Hair follicle dermal papilla cell (primary cell): ENCODE data around the gene ARID4A.

DNA sequence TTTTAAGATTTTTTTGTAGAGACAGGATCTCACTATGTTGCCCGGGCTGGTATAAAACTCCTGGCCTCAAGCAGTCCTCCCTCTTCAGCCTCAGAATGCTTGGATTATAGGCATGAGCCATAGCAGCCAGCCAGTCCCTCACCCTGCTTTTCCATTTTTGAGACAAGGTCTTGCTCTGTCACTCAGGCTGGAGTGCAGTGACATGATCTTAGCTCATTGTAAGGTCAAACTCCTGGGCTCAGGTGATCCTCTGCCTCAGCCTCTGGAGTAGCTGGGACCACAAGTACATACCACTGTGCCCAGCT is 33.1 kb downstream of the FBXO34 start:
- CAGE, long polyA plus RNA = no peak

GRCh38 chr14:55349414-55349997 is 62.1 kb downstream of the ATG14 start:
- CAGE, long polyA plus RNA = no peak

GRCh38 chr14:55350354-55351144 is 61.1 kb downstream of the ATG14 start:
- CAGE, long polyA plus RNA = no peak

DNA sequence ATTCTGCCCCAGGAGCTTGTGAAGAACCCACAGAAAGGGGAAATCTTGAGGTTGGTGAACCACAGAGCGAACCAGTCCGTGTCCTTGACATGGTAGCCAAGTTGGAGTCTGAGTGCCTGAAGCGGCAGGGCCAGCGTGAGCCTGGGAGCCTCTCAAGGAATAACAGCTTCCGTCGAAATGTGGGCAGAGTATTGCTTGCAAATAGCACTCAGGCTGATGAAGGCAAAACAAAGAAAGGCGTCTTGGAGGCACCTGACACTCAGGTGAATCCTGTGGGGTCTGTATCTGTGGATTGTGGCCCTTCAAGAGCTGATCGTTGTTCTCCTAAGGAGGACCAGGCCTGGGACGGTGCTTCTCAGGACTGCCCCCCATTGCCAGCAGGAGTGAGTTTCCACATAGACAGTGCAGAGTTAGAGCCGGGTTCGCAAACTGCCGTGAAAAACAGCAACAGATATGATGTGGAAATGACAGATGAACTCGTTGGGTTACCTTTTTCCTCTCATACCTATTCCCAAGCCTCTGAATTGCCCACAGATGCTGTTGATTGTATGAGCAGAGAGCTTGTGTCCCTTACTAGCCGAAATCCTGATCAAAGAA is 60.4 kb downstream of the ATG14 start:
- CAGE, long polyA plus RNA = no peak

DNA sequence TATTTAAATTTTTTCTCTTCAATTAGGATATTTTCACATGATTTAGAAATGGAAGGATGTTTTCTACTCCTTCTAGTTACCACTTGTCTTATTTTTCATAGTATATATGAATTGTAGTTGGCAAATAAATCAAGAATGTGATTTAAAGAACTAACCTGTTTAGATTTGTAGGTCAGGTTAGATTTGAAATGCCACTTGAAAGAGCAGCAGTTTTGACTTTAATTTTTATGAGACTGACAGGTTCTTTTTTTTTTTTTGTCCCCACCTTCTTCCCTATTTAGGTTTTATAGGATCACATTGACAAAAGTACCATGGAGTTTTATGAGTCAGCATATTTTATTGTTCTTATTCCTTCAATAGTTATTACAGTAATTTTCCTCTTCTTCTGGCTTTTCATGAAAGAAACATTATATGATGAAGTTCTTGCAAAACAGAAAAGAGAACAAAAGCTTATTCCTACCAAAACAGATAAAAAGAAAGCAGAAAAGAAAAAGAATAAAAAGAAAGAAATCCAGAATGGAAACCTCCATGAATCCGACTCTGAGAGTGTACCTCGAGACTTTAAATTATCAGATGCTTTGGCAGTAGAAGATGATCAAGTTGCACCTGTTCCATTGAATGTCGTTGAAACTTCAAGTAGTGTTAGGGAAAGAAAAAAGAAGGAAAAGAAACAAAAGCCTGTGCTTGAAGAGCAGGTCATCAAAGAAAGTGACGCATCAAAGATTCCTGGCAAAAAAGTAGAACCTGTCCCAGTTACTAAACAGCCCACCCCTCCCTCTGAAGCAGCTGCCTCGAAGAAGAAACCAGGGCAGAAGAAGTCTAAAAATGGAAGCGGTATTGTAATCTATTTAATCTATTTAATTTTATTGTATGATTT is 32.0 kb downstream of the KTN1 start:
- CAGE, long polyA plus RNA = no peak

DNA sequence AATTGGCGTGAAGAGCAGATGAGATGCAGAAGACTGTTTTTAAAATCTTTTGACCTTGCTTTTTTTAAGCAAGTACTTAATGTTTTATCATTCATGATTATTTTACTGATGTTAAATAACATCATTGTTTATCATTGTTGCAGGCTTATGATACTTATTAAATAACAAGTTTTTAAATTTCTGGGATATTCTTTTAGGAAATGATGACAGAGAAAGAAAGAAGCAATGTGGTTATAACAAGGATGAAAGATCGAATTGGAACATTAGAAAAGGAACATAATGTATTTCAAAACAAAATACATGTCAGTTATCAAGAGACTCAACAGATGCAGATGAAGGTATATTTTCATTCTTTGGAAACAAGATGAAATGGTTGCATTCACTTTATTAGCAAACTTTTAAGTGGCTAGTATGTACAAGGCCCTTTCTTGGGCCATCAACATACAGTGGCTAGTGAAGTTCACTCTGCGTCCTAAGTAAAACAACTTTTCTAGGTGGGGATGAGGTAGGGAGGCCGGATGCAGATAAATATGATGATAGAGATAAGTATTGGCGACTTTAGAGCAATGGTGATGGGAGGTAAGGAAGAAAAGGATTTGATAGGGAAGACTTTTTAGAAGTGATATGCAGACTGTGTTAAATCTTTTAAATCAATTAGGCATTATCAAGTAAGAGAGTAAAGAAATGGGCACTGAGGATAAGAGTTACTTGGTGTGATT is 49.9 kb downstream of the KTN1 start:
- CAGE, long polyA plus RNA = no peak

- CAGE, long polyA plus RNA = no peak
These were observed 117.4 kb downstream of the KTN1 start for GRCh38 chr14:55697416-55697855.

- CAGE, long polyA plus RNA = no peak
These were observed 113.2 kb upstream of the PELI2 start for GRCh38 chr14:56004691-56005681.

DNA sequence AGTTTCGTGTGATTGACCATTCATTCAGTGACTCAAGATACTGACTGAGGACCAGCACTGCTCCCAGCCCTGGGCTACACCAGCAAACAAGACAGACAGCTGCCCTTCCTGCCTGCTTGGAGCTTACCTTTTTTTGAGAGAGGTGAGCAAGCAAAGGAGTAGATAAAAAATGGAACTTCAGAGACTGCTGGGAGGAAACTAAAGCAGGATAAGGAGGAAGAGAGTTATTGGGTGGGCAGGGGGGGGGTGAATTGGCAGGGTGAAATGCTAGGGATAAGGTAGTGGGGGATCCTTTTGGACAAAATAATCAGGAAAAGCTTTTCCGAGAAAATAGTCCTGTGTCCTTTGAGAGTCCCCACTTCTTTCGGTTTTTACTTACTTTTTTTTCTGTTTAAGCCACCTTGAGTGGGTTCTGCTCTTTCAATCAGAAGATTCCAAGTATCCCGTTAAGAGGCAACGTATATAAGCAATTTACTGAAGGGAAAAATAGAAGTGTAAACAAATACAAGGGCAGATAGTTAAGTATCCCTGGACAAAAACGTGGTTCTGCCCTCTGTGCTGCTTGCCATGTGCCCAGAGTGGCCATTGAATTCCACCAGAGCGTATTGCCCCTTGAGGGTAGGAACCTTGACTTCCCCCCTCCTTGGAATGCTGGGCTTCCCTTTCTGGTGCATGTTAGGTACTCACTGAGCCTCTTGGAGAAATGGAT is 7.1 kb downstream of the PELI2 start:
- CAGE, long polyA plus RNA = no peak

DNA sequence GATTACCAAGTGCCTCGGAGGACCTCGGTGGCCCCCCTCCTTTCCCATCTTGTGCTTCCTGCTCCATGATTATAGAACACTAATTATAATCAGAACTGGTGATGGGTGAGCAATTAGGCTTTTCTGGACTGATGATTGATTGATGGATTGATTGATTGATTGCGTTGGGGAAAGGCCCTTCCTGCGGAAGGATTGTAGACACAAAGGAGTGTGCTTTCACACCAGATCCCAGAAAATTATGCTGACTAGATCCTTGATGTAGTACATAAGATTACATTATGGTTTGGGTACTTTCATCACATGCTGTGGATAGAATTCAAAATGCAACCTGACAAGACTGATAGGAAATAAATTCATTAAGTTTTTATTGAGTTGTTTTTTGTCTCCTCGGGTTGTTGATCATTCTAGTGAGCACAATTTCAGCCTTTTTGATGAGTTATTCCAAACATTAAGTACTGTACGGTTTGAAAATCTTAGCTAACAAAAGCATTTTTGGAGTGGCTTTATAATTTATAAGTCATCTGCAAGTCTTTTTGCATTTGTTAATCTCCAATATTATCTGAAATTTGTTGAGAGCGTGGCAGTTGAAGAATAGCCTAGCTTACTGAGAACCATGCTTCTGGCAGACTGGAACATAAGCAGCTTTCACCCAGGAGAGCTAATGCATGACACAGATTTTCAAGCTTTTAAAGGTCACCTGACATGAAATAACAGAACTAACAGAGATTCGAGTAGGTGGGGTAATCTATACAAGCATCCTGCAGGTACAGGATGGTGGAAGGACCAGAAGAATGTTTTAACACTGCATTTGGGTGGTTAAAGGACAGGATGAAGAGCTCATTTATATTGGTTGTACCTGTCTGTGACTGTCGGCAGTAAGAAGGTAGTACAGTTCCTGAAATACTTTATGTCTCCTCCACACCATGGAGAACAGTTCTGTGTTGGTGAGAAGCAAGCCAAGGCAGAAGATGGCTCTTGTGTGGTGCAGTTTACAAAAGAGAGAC is 8.7 kb downstream of the PELI2 start:
- CAGE, long polyA plus RNA = no peak

DNA sequence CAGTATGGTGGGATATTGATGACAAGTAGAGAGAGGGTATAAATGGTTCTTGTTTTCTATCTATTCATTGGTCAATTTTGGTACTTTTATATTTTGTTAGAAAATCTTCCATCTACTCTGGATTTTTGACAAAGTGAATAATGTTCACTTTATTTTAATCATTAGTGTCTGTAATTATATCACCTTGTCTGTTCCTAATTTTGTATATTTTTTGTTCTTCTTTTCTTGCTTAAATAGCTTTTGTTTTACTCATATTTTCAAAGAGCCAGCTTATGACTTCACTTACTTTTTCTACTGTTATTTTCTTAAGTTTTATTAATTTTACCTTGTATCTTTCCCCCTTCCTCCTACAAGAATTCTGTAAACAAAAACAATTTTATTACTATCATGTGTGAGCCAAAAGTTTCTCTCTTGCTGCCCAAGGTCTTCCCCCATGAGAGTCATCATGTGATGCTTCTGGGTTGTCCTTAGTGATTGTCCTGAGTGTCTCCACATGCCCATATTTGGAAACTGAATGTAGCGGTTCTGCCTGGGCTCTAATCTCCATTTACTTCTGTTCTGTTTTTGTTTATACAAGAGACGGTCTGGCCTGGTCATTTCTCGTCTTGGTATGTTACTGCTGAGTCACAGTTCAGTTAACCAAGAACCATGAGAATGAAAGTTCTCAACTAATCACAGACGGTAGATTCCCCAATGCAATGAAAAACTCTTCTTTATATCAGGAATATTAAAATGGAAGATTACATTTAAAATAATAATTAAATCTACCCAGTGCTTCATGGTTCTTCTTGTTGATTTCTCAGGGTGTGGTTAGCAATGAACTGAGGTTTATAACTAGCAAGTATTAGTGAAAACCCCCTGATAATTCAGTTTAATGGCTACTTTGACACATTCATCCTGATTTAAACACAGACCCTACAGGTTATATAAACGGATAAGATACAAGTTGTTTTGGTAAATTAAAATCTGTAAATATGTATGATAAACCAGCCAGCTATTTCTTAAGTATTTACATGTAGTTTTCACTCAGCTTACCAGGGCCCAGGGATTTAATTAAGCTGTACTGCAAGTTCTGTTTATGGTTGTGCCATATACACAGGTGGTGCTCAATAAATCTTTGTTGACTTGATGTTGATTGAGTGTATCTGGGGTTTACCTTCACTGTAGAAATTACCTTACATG is 80.9 kb downstream of the PELI2 start:
- CAGE, long polyA plus RNA = no peak

DNA sequence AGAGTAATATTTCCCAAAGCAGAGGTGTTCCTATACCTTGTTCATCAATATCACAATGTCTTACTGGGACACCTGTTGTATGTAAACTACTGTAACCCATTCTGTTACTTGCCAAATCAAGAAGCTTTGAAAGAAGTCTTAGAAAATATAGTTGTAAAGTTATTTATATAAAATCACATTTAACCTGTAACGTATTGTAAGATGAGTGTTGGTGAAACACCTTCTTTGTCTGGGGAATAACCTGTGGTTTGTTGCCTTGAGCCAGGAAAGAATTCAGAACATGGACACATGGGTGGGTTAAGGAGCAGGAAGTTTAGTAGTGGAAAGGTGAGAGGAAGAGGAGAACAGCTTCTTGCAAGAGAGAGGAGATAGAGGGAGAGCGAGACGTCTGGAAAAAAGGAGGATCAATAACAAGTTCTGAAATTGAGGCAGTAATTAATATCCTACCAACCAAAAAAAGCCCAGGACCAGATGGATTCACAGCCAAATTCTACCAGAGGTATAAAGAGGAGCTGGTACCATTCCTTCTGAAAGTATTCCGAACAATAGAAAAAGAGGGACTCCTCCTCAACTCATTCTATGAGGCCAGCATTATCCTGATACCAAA is 134.2 kb downstream of the PELI2 start:
- CAGE, long polyA plus RNA = no peak

DNA sequence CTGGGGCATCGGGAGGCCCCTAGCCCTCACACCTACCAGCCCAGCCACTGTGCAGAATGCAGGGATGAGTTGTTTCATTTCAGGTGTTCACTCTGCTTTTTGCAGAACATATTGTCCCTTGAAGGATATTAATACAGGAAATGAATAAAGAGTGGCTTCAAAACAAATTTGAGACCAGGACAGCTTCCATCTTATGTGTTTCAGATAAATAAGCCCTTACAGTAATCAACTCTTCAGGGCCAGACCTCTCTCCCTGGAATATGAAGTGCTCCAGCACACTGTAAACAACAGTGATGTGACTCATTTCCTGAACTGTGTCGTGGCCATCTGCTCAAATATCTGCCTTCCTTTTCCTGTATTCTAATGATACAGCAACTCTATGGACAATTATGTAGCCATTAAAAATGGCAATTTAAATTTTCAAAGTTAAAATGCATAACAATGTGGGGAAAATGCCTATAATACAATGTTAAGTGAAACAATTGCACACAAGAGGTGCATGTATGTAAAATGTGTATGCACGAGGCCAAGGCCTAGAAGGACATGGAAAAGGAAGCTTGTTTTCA is 215.4 kb downstream of the PELI2 start:
- CAGE, long polyA plus RNA = no peak

DNA sequence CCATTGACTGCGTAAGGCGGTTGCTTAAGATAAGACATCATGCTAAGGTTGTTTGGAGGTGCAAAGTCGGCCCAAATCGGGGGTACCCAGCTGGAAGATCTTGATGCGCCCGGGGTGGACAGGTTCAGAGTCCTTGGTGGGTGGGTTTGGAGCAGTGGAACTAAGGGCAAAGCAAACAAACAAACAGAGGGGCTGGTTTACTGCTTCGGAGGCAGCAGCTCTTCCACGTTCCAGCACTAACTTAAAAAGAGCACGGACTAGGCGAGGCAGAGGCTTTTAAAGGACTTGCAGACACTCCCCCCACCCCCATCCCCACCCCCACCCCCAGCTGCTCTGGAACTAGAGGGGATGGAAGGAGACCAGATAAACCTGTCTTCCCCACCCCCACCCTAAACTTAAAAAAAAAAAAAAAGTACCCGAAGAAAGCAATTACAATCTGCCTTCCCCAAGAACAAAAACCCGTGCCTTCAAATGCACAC is 4.8 kb downstream of the OTX2 start:
- CAGE, long polyA plus RNA = no peak

DNA sequence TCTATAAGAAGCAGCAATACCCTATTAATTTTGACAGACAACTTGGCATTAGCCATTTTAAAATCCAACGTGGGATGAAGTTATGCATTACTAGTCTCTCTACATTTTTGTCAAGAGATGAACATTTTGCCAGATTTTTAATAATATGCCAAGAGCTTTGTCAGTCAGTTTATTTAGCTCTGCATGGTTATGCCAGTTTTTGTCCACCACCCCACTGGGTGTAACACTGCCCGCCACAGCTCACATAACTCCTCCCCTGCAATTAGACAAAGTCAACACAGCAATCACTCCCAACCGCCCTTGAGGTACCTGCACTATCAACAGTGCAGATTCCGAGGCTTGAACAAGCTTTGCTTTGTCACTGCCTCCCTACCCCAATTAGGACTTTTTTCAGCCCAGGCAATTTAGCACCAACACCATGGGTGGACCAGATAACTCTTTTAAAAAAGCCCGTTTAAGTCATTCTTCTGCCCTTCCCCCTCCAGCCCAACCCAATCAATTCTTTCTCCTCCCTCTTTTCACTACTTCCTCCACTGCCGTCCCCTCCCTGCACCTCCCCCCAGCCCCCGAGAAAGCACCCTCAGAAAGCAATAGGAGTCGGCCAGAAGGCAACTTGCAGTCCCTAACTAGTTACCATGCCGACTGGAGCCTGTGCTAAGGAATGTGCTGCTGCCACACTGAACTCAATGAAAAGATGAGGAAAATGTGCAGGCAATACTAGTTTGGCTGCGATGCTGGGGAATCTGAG is 45.6 kb upstream of the OTX2 start:
- CAGE, long polyA plus RNA = no peak

GRCh38 chr14:58297249-58298317 is 772 bp upstream of the ARID4A start:
- CAGE, long polyA plus RNA = no peak

DNA sequence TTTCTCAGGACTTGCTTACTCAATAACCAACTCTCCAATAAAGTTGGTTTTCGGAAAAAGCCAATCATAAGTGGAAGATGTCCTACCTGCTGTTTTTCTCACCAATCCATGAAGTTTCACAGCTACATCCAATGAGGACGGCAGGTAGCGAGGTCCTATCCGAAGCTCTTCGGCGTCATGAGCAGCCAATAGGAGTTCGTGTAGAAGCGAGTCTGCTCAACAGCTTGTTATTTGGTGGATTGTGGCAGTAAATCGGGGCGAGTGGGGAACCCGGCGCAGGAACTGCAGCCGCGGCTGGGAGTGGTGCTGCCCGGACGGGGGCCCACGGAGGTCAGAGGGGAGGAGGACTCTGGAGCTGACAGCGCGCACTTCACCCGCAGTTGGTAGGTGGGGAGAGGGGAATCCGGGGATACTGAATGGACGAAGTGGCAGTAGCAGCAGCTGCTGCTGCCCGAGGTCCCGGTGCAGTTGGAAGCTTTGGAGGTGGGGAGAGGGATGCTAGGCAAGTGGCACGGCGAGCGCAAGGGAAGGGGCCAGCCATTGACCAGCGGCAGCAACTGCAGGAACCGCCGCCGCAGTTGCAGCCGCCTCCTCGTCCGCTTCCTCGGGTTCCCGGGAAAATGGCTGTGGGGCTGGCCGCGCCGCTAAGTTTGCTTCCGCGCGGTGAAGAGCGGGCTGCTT is at the start of gene ARID4A:
Gene ARID4A (plus strand): TSS at position 238 of the 681 bp plus-strand sequence.
- CAGE, long polyA plus RNA = no peak

- CAGE, long polyA plus RNA = no peak
These were observed 23.1 kb downstream of the ARID4A start for GRCh38 chr14:58321473-58321814.

DNA sequence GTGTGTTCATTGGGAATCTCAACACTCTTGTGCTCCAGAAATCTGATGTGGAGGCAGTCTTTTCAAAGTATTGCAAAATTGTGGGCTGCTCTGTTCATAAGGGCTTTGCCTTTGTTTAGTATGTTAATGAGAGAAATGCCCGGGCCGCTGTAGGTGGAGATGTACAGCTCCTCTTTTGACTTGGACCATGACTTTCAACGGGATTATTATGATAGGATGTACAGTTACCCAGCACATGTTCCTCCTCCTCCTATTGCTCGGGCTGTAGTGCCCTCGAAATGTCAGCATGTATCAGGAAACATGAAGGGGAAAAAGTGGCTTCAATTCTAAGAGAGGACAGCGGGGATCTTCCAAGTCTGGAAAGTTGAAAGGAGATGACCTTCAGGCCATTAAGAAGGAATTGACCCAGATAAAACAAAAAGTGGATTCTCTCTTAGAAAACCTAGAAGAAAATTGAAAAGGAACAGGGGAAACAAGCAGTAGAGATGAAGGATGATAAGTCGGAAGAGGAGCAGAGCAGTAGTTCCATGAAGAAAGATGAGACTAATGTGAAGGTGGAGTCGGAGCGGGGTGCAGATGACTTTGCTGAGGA is 93.8 kb downstream of the KIAA0586 start:
- CAGE, long polyA plus RNA = no peak

- CAGE, long polyA plus RNA = no peak
These were observed 22.3 kb downstream of the DACT1 start for GRCh38 chr14:58660019-58660414.